Right atrium auricular region (tissue), 2 donors: Measurements from ENCODE around the genes APOA1, SIK3 and DSCAML1.

DNA sequence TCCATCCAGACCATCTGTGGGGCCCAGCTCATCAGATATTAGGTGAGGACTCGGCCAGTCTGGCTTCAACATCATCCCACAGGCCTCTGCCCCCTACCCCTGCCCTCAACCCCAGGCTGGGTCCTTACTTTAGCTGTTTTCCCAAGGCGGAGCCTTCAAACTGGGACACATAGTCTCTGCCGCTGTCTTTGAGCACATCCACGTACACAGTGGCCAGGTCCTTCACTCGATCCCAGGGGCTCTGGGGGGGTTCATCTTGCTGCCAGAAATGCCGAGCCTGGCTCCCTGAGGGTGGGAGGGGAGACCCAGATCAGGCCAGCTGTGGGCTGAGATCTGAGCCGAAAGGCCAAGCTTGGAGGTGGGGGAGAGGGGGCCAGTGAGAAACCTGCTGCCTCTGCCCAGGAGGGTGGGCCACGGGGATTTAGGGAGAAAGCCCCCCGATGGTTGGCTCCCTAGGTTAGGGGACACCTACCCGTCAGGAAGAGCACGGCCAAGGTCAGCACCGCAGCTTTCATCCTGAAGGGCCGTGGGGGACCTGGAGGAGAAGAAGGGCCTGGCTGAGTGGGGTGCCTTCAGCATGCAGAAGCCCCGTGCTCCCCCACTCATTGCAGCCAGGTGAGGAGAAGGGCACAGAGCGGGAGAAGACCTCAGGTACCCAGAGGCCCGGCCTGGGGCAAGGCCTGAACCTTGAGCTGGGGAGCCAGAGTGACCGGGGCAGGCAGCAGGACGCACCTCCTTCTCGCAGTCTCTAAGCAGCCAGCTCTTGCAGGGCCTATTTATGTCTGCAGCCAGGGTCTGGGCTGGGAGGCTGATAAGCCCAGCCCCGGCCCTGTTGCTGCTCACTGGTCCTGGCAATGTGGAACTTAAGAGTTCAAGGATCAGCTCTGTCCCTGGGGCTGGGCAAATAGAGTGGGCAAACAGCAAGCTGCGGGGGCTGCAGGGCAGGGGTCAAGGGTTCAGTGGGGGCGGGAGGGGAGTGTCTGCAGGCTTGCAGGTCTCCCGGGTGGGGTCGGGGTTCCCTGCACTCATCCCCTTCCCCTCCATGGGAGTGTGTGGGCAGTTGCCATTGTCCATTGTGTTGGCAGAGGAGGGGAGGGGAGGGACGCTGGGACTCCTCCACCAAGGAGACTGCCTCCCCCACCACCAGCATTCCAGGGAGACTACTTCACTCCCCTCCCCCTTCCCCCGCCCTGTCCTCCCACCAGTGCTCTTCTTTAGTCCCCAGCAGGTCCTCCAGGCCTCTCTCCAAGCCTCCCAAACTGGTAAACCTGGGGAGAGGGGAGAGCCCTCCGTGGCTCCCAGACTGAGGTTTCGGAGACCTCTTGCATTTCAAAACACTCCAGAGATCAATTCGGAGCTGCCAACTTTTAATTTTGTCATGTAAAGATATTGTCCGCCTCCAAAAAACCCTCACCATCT lies at the start of gene APOA1:
Gene APOA1, minus strand, starts transcription at position 750 of the 1,419 bp plus-strand sequence.
- PRO-cap: unidirectional peak, minus-strand start at position 750 of the sequence
- RAMPAGE, long total RNA, 2 experiments: start-site peak on the minus strand in 2 of 2 experiments, centred at positions 752 to 761 of the sequence, 12 to 21 reads per replicate

DNA sequence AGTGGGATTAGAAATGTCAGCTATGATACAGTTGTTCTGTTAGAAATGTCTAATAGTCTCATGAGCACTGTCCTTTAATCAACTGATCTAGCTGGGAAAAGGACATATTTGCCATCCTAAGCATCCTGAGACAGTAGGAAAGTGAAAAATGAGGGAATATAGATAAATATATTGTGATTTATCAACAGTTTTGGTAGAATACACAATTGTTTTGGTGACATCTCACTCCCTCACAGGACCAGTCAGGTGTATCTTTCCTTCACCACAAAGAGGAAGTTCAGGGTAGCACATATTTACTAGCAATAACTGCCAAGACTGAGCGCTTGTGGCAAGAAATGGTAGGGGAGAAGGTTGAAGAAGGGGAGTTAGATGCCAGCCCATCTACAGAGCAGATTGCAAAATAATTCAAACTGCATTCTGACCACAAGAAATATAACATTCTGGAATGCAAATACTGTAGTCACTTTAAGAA lies 90.9 kb upstream of the APOA1 start:
- PRO-cap: no peak
- RAMPAGE, long total RNA, 2 experiments: no peak in any of the 2 experiments

- PRO-cap: bidirectional peak, plus-strand start at chr11:116931866, minus-strand start at chr11:116931733; bidirectional peak, plus-strand start at chr11:116931932, minus-strand start at chr11:116931875
- RAMPAGE, long total RNA, 2 experiments: no peak in any of the 2 experiments
Measured at GRCh38 chr11:116931473-116932649, 94.4 kb upstream of the APOA1 start.

GRCh38 chr11:117022802-117023592 lies 75.2 kb downstream of the SIK3 start:
- PRO-cap: no peak
- RAMPAGE, long total RNA, 2 experiments: no peak in any of the 2 experiments

DNA sequence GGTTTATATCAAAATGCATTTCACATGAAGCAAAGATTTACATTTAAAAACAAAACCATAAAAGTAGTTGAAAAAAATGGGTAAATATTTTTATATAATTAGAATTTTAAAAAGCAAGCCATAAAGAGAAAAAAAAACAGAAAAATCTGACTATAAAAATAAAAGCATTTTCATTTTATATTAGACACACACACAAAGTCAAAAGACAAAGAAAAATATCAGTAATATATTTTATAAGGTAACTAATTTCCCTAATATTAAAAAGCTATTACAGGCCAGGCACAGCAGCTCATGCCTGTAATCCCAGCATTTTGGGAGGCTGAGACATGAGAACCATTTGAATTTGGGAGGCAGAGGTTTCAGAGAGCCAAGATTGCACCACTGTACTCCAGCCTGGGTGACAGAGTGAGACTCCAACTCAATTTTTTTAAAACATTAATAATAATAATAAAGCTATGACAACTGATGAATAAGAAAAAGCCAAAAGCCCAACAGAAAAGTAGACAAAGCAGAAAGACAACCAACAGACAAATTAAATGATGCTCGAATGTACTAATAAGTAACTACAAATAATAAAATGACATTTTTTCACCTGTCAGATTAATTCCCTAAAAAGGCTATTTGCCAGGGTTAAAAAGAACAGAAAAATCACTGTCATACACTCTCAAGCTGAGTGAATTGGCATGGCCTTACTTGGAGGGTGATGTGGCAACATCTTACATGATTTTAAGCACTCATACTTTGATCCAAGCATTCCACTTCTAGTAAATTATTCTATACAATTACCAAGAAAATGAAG lies 18.4 kb downstream of the SIK3 start:
- PRO-cap: no peak
- RAMPAGE, long total RNA, 2 experiments: no peak in any of the 2 experiments

- PRO-cap: no peak
- RAMPAGE, long total RNA, 2 experiments: no peak in any of the 2 experiments
Measured at GRCh38 chr11:117083552-117084005, 14.6 kb downstream of the SIK3 start.

DNA sequence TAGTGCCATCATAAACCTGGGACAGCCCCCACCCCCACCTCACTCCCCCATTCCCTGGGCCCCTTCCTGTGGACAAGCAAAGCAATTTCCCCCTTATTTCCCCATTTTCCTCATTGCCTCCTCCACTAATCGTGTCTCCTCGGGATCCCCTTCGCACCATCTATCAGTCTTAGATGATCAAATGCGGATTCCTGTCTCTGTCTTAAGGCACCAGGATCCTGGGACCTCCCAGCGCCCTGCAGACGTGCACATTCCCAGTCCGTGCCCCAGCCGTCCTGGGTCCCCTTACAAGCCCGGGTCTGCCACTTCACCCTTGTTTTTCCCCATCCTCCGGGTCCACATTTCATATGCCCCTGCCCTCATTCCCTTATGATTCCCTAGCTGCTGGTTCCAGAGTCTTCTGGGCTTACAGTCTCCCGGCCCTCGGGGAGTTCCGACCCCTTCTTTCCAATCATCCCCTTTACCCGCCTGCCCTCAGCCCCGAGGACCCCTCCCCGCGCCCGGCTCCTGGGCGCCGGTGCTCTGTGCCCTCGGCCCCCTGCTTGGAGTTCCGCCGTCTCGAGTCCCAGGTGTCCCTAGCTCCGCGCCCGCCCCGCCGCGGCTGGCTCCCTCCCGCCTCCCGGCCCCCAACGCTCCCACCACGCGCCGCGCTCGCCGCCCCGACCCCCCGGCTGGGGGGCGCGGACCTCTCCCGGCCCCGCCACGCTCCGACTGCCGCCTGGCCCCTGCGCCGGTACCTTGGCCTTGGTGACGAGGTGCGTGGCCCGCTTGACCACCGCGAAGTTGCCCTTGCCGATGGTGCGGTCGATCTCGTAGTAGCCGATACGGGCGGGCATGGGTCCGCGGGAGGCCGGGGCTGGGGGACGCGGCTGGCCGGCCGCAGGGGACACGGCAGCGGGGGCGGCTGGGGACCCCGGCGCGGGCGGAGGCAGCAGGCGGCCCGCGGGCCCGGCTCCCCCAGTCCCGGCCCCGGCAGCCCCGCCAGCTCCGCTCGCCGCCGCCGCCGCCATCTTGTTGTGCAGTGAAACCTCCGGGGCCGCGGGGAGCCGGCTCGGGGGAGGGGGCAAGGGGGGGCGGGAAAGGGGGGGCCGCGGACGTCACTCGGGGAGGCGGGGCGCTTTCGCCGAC lies at the start of gene SIK3:
Gene SIK3, minus strand, starts transcription at position 1,023 of the 1,128 bp plus-strand sequence.
- PRO-cap: unidirectional peak, plus-strand start at position 251 of the sequence; bidirectional peak, plus-strand start outside the sequence, minus-strand start at position 1,018 of the sequence
- RAMPAGE, long total RNA, 2 experiments: start-site peak on the minus strand in 1 of 2 experiments, centred at position 841 of the sequence, 26 reads per replicate

- PRO-cap: unidirectional peak, plus-strand start at chr11:117185951
- RAMPAGE, long total RNA, 2 experiments: no peak in any of the 2 experiments
Measured at GRCh38 chr11:117185585-117186386, 7.2 kb downstream of the SIDT2 start.

DNA sequence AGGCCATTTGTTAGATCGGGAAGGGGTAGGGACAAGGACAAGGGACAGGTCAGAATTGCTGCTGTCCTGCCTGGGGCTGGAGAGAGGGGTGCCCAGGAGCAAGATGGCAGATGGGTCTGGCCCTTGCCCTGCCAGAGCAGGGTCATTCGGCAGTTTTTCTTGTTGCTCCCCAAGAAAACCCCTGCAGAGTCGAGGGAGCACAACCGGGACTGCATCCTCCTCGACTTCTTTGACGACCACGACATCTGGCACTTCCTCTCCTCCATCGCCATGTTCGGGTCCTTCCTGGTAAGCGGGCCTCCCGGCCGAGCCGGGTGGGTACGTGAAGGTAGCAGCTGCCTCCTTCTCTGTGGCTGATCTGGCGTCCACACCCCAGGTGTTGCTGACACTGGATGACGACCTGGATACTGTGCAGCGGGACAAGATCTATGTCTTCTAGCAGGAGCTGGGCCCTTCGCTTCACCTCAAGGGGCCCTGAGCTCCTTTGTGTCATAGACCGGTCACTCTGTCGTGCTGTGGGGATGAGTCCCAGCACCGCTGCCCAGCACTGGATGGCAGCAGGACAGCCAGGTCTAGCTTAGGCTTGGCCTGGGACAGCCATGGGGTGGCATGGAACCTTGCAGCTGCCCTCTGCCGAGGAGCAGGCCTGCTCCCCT lies 3.4 kb upstream of the TAGLN start:
- PRO-cap: no peak
- RAMPAGE, long total RNA, 2 experiments: no peak in any of the 2 experiments

- PRO-cap: bidirectional peak, plus-strand start at chr11:117217493, minus-strand start at chr11:117217183
- RAMPAGE, long total RNA, 2 experiments: no peak in any of the 2 experiments
Measured at GRCh38 chr11:117216886-117217708, 14.8 kb downstream of the PCSK7 start.

GRCh38 chr11:117218620-117218966 lies 13.3 kb downstream of the PCSK7 start:
- PRO-cap: bidirectional peak, plus-strand start at chr11:117218695, minus-strand start at chr11:117218250
- RAMPAGE, long total RNA, 2 experiments: no peak in any of the 2 experiments

DNA sequence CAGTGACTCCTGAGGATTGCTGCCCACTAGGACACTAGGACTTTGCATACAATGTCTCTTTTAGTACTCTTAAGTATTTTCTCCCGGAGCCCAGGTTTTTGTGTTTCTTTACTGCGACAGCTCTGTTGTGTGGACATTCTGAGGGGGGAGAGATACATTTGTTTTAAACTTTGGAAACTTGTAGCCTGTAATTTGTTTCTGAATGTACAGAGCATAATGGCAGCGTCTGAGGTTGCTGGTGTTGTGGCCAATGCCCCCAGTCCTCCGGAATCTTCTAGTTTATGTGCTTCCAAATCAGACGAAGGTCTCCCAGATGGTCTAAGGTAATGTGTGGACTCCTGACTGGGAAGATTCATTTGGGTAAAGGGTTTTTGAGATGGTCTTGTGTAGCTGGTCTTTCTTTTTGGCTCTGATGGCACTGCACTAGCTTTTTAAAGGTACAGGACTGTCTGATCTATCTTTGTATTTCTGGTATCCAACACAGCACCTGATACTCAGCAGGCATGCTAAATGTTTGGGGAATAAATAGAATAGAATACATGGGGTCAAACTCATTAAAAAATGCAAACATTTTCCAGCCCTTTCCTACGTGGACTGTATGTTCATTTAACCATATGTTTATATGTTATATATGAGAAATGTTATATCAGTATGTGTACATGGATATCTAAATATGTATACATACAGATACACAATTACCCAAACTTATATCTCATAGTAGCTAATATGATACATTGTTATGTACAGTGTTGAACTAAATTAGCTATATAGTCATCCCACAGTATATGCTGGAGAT lies 1.8 kb downstream of the RNF214 start:
- PRO-cap: no peak
- RAMPAGE, long total RNA, 2 experiments: no peak in any of the 2 experiments

- PRO-cap: no peak
- RAMPAGE, long total RNA, 2 experiments: no peak in any of the 2 experiments
Measured at GRCh38 chr11:117238504-117239211, 6.2 kb downstream of the RNF214 start.

DNA sequence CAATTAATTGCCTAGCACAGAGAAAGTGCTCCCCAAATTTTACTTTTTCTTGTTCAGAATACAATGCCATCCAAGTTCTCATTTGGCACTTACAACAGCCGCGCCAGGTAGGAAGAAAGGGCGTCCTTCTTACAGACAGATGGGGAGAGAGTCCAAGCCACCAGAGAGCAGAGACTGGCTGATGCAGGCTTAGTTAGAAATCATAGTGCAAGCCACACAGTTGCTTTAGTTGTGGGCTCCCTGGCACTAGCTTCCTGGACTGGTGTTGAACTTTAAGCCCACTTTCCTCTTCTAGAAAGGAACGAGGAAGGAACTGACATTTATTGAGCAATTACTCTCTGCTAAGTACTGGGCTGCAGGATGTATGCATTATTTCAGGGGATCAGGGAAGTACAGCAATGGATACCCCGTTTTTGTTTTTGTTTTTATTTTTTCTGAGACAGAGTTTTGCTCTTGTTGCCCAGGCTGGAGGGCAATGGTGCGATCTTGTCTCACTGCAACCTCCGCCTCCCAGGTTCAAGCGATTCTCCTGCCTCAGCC lies 3.0 kb downstream of the BACE1 start:
- PRO-cap: no peak
- RAMPAGE, long total RNA, 2 experiments: no peak in any of the 2 experiments

- PRO-cap: no peak
- RAMPAGE, long total RNA, 2 experiments: no peak in any of the 2 experiments
Measured at GRCh38 chr11:117723506-117724212, 73.4 kb downstream of the DSCAML1 start.

DNA sequence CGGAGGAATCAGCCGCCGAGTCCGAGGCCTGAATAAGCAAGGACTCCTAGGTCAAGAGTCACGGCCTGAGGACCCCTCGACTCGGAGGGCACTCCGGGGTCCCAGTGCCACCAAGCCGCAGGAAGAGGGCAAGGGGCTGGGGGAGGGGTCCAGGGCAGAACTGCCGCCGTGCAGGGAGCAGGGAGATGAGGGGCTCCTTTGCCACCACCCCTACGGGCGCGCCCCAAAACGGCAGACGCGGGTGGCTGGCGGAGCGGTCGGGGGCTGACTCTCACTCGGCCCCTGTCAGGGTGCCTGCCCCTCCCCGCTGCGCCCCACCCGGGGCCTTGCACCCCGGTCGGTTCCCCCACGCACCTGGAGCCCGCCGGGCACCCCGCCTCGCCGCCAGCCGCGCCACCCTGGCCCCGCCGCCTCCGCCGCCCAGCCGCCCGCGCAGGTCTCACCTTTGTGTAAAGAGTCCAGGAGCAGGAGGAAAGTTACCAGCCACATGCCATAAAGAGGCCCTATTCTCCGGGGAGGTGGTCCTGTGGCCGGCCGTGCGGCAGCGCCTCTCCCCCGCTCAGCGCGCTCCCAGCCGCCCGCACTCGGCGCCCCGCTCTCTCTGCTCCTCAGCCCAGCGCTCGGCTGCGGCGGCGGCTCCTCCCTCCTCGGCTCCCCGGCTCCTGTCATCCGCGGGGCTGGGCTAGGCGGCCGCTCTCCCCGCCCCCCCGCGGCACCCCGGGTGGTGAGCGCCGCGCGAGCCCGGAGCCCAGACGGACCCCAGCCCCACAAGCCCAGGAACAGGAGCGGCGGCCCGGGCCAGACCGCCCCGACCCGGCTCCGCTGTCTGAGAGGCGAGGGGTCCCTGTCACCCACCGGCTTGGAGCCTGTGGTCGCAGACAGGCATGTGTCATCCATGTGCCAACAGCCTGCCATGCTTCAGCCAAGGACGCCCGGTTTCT lies at the start of gene DSCAML1:
Gene DSCAML1, minus strand, starts transcription at position 626 of the 941 bp plus-strand sequence.
- PRO-cap: no peak
- RAMPAGE, long total RNA, 2 experiments: no peak in any of the 2 experiments

GRCh38 chr11:117828517-117829097 lies 4.1 kb upstream of the FXYD2 start:
- PRO-cap: bidirectional peak, plus-strand start at chr11:117828828, minus-strand start at chr11:117828714
- RAMPAGE, long total RNA, 2 experiments: no peak in any of the 2 experiments

GRCh38 chr11:117998138-117998725 lies 12.0 kb downstream of the IL10RA start:
- PRO-cap: no peak
- RAMPAGE, long total RNA, 2 experiments: no peak in any of the 2 experiments

GRCh38 chr11:118081106-118081772 lies 4.4 kb downstream of the TMPRSS4 start:
- PRO-cap: no peak
- RAMPAGE, long total RNA, 2 experiments: no peak in any of the 2 experiments

DNA sequence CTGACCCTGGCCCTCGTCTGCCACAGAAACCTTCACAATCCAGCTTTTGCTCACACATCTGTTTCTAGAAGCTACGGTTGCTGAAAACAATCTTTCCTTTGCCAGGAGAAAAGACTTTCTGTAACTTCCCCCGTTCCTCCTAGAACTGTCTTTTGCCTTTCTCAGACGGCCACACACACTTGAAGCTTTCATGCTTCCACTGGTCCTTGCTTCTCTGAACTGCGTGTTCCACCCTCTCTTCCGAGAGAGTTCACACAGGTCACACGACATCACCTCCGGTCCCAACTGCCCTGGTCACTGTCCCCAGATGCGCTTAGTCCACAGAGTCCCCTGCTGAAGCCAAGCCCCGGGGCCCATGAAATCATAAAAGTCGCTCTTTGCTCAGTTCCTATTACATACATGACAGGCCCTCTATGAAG lies 3.6 kb downstream of the SMIM35 start:
- PRO-cap: unidirectional peak, minus-strand start at position 216 of the sequence
- RAMPAGE, long total RNA, 2 experiments: no peak in any of the 2 experiments